Mononuclear cell (primary cell): ENCODE data around the genes CNTLN and IFNA17.

DNA sequence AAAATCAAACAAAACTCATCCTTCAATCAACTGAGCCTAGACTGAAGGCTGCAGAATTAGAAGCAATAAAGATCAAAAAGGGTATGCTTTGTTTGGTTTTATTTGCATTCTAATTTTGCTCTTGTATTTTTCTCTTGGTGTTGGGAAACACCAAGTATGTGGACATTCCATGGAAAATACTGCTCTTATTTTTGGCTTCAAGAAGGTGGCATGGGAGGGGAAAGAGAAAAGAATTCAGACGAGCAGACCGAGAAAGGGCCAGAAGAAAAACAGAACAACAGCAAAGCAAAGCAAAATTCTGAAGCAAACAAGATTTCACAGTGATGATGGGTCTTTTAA lies 27.0 kb downstream of the FREM1 start:
- RRBS = no CpG with 5 or more reads among the region's 2 CpGs

- RRBS = no CpG with 5 or more reads among the region's 7 CpGs
These were observed 651 bp downstream of the SNAPC3 start for GRCh38 chr9:15423358-15423696.

DNA sequence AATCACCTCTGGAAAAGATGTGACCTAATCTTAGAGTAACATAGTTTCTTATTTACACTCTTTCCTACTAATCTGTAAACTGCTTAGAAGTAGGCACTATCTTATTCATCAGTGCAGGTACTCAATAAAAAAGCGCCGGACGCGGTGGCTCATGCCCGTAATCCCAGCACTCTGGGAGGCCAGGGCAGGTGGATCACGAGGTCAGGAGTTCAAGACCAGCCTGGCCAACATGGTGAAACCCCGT lies 3.0 kb upstream of the PSIP1 start:
- RRBS = no CpG with 5 or more reads among the region's 7 CpGs

- RRBS = no CpG with 5 or more reads among the region's 4 CpGs
These were observed 38.4 kb downstream of the CCDC171 start for GRCh38 chr9:15591202-15591735.

DNA sequence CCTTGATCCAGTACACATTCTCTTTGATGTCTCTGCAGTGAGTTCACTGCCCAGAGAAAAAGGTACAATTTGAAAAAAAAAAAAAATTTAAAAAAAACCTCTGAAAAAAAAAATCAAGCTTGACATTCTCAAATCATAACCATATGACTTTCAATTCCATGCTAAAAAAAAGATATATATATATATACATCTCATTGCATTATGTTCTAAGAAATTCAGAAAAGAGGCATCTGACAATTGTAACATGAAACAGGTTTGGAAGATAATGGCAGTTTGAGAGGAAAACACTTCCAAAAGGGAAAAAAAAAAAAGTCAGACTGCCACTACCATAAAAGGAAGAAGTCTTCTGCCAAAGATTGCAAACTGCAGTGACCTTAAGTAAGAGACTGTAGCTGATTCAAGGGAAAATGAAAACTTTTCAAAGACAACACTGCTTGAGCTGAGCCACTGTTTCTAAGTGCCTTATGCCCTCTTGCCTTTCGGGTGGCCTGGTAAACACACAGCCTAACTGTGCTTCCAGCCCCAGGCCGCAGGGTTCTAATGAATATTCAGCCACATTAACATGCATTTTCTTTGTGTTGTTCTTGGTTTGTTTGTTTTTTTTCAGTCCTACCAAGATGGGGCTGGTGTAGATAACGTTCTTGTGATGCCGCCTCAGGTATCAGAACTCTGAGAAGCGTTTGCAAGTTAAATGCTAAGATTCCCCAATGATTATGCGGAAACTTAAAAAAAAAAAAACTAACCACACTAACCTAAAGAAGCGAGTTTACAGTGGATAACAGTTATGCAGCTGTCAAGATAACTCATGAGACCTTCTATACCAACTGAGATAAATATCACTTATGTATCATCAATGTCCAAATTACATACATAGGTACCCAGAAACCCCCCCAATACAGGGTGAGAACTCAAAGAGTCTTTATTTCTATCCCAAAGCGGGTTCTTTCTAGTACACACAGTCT lies 354.5 kb downstream of the BNC2 start:
- RRBS = no CpG with 5 or more reads among the region's 8 CpGs

GRCh38 chr9:16627948-16628880 lies 242.3 kb downstream of the BNC2 start:
- RRBS = no CpG with 5 or more reads among the region's 13 CpGs

GRCh38 chr9:16828446-16829319 lies 41.8 kb downstream of the BNC2 start:
- RRBS = no CpG with 5 or more reads among the region's 30 CpGs

DNA sequence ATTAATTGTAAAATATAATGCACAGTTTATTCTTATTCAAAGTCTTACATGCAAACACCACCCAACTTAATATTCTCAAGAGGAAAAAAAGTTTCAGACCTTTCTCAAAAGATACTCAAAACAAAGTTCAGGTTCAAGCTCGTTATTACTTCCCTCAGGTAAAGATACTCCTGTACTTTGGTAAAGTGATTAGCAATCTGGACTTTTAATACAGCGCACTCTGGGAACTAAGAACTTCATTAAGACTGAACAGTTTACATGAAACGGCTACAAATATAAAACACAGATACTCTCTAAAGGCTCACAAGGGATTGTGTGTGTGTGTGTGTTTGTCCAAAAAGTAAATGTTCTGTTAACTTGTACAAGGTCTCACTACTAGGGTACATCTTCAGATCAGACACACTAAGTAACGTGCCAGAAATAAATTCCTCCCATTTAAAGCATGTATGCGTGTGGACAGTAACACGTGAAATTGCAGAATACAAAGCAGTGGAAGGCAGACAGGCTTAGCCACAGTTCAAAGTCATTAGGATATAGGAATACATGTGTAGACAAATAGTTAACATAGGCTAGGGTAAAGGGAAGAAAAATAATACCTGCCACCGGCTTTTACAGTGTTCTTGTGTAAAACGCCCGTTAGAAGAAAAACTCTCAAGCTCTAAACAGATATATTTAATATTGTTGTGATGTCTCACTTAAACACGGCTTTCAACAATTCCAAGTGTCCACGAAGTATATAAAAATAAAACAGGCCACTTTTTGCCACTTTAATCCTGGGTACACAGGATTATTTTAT lies 1.8 kb downstream of the BNC2 start:
- RRBS = no CpG with 5 or more reads among the region's 11 CpGs

DNA sequence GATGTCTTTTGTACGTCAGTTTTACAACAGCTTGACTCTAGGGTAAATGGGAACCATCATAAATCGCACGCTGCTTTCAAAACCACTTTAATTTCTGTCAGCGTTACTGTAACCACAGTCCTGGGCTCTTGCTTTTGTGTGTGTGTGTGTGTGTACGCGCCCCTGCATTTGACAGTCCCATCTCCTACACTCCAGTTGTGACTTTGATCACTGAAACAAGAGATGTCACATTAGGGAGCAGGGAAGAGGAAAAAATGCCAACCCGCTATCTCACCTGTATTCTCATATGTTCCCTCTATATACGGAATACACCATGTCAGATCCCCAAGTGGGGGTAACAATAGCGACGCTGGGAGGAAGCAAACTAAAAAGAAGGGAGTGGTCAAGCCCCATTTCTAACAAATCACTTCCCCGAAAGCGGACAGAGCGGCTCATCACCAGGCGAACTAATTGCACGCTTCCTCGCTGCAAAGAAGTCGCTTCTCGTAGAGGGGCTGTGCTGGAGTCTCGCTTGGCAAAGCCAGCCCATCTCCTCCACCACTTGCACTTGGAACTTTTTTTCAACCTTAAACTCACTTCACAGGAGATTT lies 1.1 kb downstream of the BNC2 start:
- RRBS = no CpG with 5 or more reads among the region's 19 CpGs

GRCh38 chr9:17134748-17135875 lies at the start of gene CNTLN:
CNTLN (plus strand) TSS chr9:17135040.
- RRBS = 4% methylated on average over 58 of the region's 95 CpGs

DNA sequence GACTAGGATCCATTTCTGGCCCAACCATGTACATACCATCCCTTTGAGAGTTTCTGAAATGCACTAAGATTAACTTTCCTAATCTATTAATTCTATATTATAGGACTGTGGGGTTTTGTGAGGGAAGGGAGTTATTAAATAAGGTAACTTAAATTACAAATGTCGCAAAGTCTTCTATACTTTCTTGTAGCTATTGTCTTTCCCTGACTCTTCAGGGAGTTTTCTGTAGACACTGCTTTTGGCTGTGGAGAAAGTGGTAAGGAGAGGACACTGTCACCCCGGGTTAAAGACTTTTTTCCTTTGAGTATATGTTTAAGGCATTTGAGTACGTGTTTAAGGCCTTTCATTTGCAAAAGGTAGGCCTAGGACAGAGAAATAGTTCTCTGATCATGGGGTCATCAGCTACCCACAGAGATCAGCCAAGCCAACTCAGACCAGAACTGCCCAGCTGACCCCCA lies 90.9 kb upstream of the ADAMTSL1 start:
- RRBS = no CpG with 5 or more reads among the region's 3 CpGs

DNA sequence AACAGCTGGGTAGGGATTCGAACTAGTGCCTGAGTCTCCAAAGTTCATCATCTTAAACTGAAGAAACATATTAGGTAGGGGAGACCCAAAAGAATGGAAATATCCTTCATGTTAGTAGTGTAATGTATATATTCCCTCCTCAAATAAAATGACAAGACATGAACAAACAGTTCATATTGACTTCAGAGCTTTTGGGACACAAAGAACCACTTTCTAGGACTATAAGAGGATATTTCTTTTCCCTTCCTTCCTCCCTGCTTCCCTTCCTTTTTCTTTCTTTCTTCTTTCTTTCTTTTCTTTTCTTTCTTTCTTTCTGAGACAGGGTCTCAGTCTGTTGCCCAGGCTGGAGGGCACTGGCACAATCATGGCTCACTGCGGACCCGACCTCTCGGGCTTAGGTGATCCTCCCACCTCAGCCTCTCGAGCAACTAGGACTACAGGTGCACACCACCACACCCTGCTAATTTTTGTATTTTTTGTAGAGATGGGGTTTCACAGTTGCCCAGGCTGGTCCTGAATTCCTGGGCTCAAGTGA lies 10.4 kb downstream of the PLIN2 start:
- RRBS = no CpG with 5 or more reads among the region's 5 CpGs

GRCh38 chr9:19147968-19148128 lies 20.6 kb upstream of the PLIN2 start:
- RRBS = no CpG with 5 or more reads among the region's 1 CpG

GRCh38 chr9:20541183-20541619 lies 81.1 kb downstream of the MLLT3 start:
- RRBS = no CpG with 5 or more reads among the region's 3 CpGs

DNA sequence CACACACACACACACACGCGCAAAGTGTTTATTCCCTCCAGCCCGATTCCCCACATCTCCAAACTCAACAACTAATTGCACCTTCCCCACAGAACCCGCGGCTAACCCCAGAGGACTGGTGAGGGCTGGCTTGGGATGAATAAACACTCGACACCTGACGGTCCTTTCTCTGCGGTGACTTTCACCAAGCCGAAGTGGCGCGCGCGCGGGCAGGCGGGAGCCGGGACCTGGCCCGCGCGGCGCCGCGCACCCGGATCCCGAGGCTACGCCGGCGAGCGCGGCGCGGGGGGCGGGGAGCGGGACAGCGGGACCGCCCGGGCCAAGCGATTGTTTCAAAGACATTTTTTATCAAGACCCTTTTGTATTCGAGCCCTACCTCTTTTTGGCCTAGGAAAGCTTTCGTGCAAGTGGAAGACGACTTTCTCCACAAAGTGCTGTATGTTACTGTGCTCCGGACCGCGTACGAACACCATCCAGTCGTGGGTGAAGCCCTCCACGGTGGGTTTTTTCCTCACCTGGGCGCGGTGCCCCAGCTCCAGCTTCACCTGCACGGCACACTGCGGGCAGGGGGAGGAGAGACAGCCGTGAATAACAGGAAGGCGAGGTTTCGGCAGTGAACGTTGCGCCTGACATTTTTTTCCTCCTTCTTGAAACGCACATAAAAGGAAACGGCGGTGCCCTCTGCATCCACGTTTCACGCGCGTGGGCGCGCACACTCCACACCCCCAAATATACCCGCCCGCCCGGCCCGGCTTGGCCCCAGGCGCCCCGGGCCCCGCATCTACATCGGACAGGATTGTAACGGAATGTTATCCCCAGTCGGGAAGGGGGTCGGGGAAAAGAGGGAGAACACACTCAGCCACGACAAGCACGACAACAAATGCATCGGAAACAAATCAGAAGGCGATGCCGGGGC lies 1.8 kb downstream of the MLLT3 start:
- RRBS = 2% methylated on average over 19 of the region's 80 CpGs

GRCh38 chr9:20718821-20719112 lies 34.7 kb downstream of the FOCAD start:
- RRBS = no CpG with 5 or more reads among the region's 1 CpG

DNA sequence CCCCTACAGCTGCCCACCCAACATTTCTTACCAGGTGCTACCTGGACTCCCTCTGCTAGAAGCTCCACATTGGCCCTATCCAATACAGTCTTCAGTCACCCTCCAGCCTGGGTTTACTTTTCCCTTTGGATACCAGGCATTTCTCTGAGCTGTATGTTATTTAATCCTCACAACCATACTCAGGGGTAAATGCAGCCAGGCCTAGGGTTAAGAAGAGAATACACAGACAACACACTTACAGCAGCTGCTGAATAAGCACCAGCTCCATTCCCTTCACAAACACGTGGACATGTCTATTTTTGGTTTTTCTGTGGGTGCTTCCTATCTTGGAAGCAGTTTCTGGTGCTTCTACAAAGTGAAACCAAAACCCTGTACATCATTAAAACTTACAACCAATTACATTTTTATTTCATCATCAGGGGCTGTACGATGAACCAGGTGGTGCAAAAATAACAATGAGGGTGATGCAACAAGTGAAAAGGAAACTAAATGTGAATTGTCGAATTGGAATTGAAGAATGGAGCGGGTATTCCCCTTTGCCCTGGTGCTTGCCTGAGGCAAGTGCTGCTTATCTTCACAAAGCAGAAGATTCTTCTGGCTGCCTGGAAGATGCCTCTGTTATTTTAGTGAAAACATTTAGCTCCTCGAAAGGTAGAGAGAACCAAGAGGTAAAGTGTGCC lies 18.5 kb upstream of the IFNB1 start:
- RRBS = no CpG with 5 or more reads among the region's 5 CpGs

- RRBS = no CpG with 5 or more reads among the region's 2 CpGs
These were observed at the start of gene IFNA17 for GRCh38 chr9:21228007-21228460. IFNA17 (minus strand) TSS chr9:21228222.

GRCh38 chr9:21519577-21520459 lies 37.7 kb upstream of the IFNE start:
- RRBS = no CpG with 5 or more reads among the region's 5 CpGs